ENCODE measurements around the gene MRPS11.

GRCh38 chr15:85706650-85707535 lies 87.8 kb downstream of the KLHL25 start:
- RRBS = no CpG with 5 or more reads among the region's 6 CpGs

- RRBS = no CpG with 5 or more reads among the region's 7 CpGs
These were observed 792.6 kb downstream of the NTRK3 start for GRCh38 chr15:87463942-87464266.

DNA sequence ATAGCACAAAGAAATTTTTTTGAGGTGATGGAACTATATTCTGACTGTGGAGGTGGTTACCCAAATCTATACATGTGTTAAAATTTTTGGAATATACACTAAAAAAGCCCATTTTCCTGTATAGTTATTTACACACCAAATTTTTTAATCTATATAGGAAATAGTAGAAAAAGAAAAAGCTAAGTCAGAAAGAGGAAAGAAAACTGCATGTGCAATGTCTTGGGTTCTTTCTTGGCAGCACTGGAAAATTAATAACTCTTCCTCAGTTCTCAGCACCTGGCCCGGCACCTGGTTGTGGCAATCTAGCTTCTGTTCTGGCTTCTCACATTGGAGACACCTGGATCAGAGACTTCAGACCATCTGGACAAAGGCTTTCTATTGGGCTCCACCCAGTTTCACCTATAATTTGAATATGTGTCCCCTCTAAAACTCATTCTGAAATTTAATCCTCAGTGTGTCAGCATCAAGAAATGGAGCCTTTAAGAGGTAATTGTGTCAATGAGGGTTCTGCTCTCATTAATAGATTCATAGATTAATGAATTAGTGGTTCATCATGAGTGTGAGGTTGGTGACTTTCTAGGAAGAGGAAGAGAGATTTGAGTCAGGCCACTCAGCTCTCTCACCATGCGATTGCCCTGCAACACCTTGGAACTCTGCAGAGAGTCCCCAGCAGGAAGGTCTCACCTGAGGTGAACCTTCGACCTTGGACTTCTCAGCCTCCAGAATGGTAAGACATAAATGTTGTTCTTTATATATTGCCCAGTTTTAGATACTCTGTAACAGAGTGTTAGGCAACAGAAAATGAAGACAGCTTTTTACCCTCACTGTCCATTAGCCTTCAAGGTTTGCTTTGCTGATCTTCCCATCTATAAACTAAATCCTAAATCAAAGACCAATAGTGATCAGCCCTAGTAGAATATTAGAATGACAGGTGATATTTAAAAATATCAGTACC lies 679.9 kb downstream of the NTRK3 start:
- RRBS = no CpG with 5 or more reads among the region's 3 CpGs

GRCh38 chr15:88467591-88468424 lies at the start of gene MRPS11:
MRPS11 (plus strand) TSS chr15:88467708.
- RRBS = 3% methylated on average over 11 of the region's 41 CpGs

DNA sequence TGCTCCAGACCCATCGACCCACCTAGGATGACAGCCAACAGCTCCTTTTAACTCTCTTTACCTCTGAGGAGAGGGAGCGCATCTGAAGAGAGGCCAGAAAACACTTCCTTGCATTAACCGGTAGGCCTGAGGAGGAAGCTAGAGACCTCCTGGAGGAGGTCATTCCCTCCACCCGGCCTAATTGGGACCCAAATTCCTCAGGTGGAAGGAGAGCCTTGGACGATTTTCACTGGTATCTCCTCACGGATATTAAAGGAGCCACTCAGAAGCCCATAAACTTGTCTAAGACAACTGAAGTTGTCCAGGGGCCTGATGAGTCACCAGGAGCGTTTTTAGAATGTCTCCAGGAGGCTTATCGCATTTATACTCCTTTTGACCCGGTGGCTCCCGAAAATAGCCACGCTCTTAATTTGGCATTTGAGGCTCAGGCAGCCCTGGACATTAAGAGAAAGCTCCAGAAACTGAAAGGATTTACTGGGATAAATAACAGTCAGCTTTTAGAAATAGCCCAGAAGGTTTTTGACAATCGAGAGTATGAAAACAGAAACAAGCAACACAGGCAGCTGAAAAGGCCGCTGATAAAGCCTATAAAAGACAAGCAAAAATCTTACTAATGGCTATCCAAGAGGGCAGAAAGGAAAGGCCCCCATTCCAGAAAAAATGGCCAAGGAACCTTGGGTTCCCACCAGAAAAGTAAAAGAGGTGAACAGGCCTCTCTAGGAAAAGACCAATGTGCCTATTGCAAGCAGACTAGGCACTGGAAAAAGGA lies 4.2 kb downstream of the DET1 start:
- RRBS = no CpG with 5 or more reads among the region's 13 CpGs

DNA sequence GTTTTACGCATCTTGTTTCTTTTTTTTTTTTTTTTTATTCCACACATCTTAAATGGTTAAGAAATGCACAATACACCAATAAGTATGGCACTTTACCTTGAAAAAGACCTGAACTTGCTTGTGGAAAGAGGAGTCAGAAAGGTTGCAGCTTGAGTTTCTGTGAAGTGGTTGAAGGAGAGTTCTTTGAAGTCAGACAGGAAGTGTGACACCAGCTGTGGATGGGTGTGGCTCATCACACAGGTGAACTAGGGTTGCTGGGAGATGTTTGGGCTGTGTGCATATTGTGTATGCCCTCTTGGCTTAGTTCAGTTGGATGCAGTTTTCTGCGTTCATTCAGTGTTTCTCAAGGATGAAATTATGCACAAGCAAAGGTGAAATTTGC lies 6.3 kb downstream of the AEN start:
- RRBS = no CpG with 5 or more reads among the region's 2 CpGs

DNA sequence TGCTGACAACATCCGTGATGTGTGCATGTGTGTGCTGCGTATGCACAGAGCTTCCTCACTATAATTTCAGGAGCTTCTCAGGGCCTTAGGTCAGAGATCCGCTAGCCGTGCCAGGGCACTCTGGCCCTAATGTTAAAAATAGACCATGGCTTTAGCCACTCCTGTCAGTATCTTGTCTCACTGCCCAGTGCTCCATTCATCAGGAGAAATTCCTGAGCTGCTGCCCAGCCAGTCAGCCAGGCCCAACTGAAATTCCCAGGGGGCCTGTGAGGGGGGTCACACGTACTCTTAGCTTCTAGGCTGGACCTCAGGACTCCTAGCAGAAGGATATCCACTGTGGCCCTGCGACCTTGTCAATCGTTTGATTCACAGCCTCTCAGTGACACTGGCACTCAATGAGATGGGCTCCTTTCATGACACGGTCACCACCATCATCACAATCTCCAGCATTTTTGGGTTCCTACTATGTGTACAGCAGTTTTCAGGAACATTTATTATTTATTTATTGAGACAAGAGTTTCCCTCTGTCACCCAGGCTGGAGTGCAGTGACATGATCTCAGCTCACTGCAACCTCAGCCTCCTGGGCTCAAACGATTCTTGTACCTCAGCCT lies 69.9 kb upstream of the ABHD2 start:
- RRBS = no CpG with 5 or more reads among the region's 9 CpGs

GRCh38 chr15:89113189-89114016 lies 25.1 kb downstream of the ABHD2 start:
- RRBS = no CpG with 5 or more reads among the region's 7 CpGs

DNA sequence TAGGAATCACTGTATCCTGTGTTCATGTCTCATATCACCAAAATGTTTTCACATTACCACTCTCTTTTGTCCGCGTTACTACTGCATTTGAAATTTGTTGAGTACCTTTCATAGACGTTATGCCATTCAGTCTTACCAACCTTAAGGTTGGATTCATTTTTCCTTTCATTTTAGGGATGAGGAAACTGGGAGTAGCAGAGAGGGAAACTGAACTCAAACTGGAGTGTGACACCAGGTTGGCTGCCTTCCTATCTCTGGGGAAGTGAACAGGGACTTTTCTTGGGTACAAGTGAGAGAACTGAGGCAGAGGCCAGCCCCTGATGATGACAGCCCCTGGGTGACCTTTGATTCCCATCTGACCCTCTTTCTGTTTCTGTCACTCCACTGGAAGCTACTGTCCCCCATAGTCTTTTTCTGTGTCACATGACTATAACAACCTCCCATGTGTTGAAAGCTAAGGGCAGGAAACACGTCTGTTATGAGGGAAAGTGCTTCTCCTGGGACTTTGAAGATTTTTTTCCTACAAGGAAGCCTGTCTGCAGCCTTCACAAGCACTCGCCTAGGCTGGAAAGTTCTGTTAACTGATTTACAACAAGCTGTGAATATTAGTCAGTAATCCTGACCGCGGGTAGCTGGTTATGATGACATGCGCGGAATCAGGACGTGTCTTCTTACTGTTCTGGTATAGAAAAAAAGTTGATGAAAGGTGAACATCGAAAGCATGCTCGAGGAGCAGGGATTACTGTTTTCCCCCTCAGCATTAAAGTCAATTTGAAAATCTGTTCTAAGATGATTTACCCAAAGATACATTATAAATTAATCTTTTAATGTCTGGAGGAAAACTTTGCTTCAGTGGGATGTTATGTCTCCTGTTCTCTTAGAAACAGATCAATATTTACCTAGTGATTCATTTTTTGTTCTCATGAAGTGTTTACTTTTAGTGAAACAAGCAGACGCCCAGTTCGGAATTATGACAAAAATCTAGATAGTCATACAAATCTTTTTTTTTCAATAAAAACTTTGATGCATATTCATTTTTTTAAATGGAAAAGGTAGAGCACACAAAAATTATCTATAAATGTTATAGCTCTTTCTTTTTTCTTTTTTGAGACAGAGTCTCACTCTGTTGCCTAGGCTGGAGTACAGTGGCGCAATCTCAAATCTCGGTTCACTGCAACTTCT lies 31.5 kb downstream of the ABHD2 start:
- RRBS = no CpG with 5 or more reads among the region's 16 CpGs

- RRBS = no CpG with 5 or more reads among the region's 9 CpGs
These were observed 44.7 kb downstream of the ABHD2 start for GRCh38 chr15:89132613-89133617.

DNA sequence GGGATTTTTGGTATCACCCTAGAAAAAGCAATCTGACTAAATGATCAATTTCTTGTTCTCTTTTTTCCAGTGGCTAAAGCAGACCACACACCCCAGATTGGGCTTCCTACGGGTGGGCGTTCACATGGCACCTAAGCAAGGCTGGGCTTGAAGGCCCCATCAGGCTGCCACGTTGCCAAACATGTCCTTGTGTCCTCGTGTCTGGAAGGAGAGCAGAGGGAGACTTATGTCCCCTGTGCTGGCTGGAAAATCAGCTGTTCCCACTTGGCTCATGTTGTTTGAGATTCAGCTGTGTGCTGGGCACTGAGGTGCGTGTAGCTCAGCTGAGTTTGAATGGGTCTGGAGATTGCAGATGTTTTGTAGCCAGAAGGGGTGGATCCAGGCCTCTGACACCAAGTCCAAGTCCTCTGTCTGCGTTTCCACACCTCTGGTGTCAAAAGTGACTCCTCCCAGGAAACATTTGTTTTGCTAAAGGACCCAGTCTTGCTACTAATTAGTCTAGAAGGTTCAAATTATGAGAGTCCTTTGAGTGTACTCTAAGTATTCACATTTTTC lies 34.6 kb downstream of the RLBP1 start:
- RRBS = no CpG with 5 or more reads among the region's 6 CpGs

DNA sequence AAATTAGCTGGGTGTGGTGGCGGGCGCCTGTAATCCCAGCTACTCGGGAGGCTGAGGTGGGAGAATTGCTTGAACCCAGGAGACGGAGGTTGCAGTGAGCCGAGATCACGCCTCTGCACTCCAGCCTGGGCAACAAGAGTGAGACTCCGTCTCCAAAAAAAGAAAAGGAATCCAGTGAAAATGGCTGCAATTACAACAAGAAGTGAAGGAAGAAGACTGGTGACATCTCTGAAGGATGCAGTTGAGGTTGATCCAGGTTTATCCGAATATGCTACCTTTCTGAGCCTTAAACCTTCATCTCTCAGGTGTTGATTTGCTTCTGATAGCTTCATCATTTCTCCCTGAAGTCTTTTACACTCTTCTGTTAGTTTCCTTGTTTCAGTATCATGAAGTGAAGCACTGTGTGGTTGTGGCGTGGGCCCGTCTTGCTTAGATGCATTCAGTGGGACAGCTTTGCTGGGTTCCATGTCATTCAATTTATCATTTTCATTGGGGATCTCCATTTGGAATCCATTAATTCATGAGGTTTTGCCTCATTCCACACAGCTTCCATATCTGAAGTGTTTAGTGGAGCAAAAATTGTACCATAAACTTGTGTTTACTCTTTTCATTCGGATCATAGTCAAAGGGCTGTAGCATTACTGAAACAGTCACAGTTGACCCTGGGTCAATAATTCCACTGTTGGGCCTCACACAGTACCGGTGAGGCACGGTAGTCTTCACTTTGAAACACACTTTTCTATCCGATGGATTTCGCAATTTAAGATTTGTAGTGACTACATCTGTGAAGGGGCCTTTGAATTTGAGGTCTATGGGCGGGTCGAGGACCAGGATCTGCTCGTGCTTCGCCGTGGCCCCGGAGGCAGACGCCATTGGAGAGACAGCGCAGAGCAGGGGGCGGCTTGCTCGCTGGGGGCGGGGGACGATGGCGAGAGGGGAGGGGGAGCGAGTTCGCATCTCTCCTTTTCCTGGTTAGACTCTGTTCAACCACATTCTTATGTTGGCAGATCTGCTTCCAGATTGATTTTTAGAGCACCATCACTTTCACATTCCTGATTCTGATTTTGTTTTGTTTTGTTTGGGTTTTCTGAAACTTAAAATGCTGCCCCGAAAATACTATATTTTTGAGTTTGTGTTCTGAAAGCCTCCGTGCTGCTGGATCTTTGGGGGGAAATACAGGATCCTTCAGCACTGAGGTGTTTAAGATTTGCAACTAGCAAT lies 20.0 kb downstream of the RLBP1 start:
- RRBS = no CpG with 5 or more reads among the region's 32 CpGs

DNA sequence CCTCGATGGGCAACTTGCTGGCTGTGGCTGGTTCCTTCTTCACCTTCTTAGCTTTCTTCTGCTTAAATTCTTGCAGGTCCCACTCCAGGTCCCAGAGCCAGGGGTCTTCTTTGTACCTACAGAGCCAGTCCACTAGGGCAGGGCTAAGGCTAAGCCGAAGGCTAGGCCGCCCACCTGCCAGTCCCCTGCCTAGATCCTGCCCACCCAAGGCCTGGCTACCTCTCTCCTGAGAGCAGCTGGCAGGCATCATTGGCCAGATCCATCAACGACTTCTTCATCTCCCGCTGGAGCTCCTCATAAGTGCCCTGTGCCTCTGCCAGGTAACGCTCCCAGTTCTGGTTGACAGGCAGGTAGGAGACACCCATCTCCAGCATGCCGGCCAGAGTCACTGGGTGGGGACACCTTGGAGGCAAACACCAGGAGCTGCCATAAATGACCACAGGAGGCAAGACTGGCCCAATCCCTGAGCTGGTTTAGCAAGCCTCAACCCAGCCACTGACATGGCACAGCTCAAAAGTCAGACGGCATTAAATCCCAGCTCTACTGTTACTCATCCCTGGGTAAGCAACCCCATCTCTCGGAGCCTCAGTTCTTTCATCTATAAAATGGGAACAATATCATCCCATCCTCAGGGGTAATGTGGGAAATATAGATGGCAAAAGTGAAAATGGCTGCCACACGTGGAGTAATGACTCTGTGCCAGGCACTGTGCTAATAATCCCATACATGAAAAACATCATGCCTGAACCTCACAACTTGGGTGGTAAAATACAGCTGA lies 7.5 kb downstream of the POLG start:
- RRBS = no CpG with 5 or more reads among the region's 10 CpGs

- RRBS = no CpG with 5 or more reads among the region's 5 CpGs
These were observed 4.5 kb downstream of the POLG start for GRCh38 chr15:89330154-89330450.

GRCh38 chr15:89378364-89379416 lies 44.1 kb upstream of the POLG start:
- RRBS = 6% methylated on average over 45 of the region's 100 CpGs

DNA sequence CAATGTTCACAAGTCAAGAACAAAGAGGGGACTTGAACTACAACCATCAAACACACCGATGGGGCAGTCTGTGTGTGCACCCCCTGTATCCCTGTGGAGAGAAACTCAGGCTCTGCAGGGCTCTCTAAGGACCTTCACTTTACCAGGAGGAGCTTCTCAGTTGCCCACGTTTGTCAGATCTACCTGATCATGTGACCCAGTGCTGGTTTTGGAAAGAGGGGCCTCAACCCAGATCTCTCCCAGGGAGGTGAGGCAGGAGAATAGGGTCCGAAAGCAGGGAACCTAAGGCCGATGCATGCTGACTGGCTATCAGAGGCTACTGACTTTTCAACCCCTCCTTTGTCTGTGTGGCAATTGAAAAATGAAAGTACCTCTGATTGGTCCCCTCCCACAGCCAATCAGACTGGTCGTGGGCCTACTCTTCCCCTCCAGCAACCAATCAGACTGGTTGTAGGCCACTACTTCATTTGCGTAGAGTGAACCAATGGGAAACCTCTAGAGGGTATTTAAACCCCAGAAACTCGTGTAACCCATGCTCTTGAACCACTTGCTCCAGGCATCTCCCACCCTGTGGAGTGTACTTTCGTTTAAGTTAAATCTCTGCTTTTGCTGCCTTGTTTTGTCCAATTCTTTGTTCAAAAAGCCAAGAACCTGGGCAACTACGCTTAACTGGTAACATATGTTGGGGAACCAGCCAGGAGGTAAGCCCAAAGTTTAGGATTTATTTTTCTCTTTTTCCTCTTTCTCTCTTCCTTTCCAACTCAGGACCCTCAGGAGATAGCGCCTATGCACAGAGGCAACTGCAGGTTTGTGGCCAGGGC lies 33.9 kb downstream of the RHCG start:
- RRBS = no CpG with 5 or more reads among the region's 10 CpGs

GRCh38 chr15:89594160-89594665 lies 18.9 kb downstream of the TICRR start:
- RRBS = no CpG with 5 or more reads among the region's 6 CpGs

DNA sequence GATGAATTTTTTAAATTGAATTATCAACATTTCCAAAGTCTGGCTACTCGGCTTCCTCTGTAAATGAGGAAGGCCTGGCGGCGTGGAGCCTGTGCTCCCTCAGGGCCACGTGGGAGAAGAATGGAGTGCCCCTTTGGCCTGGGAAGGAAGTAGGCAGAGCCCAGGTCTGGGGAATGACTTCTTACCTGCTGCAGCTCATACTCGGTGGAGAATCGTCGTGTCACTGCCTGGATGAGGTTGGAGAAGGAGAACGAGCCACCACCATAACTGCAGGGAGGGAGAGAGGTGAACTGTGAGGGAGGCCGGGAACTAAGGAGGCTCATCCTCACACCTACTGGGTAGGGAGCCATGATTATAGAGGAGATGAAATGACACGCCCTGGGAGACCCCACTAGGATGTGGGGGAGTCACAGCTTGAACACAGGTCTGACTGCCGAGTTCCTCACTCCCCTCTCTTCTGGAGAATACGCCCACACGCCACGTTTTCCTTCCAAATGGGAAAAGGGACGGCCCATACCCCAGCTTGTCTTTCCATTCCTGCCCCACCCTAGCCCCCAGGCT lies 14.2 kb downstream of the MESP2 start:
- RRBS = no CpG with 5 or more reads among the region's 15 CpGs

GRCh38 chr15:89824019-89824696 lies 9.5 kb upstream of the ANPEP start:
- RRBS = no CpG with 5 or more reads among the region's 16 CpGs

DNA sequence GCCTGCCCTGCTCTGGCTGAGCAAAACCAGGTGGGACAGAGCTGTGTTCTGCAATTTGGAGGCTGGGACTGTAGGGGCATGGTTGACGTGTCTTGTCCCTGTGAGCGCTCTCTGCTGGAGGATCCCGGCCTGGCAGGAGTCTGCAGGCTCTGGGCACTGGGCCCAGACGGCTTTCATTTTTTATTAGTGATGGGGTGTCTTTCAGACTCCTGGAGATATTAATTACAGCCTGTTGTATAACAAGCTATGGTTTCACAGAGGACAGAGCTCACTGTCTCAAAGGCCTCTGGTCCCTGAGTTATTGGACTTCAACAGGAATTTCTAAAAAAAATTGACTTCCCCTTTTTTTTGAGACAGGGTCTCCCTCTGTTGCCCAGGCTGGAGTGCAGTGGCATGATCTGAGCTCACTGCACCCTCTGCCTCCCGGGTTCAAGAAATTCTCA lies 29.5 kb upstream of the ZNF710 start:
- RRBS = no CpG with 5 or more reads among the region's 5 CpGs

All from AG04449 (cell line).